Rectum (tissue), 1 donor: ENCODE measurements around a stretch of chr20.

DNA sequence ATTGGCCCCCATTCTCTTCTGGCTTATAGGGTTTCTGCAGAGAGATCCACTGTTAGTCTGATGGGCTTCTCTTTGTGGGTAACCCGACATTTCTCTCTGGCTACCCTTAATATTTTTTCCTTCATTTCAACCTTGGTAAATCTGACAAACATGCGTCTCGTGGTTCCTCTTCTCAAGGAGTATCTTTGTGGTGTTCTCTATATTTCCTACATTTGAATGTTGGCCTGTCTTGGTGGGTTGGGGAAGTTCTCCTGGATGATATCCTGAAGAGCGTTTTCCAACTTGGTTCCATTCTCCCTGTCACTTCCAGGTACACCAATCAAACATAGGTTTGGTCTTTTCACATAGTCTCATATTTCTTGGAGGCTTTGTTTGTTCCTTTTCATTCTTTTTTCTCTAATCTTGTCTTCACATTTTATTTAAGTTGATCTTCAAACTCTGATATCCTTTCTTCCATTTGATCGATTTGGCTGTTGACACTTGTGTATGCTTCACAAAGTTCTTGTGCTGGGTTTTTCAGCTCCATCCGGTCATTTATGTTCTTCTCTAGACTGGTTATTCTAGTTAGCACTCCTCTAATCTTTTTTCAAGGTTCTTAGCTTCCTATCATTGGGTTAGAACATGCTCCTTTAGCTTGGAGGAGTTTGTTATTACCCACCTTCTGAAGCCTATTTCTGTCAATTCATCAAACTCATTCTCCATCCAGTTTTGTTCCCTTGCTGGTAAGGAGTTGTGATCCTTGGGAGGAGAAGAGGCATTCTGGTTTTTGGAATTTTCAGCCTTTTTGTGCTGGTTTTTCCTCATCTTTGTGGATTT, 158.5 kb downstream of the ISM1 start:
- PRO-cap = no peak

DNA sequence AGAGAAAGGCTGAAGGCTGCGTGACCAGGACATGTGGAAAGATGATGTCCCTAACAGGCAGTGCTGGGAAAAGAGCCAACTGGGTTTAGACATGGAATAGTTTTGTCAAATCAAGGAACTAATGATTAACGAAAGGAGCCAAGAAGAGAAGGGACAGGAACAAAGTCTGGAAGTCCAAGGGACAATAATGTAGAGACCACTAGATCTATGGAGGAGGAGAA, 185.9 kb downstream of the TASP1 start:
- PRO-cap = no peak

DNA sequence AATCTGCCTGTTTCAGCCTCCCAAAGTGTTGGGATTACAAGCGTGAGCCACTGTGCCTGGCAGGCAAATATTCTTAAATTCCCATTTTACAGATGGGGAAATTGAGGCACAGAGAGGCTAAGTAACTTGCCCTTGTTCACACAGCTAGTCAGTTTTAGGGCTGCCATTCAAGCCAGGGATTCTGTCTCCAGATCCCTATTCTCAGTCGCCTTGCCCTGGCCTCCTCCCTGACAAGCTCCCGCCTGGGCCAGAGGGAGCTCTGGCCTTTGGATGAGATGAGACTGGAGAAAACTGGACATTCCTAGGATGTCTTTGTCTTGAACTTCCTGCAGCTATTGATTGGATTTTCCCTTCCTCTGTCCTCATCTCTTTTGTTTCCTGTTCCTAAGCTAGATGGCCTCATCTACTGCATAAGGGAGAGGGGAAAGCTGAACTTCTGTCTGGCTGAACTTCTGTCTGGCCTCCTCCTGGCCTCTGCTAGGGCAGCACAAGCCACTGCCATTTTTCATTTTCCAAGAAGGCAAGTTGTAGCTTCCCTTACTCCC, 90.6 kb downstream of the NDUFAF5 start:
- PRO-cap = no peak

- PRO-cap = bidirectional peak, plus-strand start at chr20:13996067, minus-strand start at chr20:13995930
Measured at GRCh38 chr20:13995830-13996458, 628 bp downstream of the MACROD2 start.

- PRO-cap = no peak
Measured at GRCh38 chr20:14467517-14468012, 130.2 kb upstream of the FLRT3 start.

GRCh38 chr20:14717241-14717918, 380.0 kb upstream of the FLRT3 start:
- PRO-cap = no peak

- PRO-cap = no peak
Measured at GRCh38 chr20:14919781-14920325, 582.4 kb upstream of the FLRT3 start.

DNA sequence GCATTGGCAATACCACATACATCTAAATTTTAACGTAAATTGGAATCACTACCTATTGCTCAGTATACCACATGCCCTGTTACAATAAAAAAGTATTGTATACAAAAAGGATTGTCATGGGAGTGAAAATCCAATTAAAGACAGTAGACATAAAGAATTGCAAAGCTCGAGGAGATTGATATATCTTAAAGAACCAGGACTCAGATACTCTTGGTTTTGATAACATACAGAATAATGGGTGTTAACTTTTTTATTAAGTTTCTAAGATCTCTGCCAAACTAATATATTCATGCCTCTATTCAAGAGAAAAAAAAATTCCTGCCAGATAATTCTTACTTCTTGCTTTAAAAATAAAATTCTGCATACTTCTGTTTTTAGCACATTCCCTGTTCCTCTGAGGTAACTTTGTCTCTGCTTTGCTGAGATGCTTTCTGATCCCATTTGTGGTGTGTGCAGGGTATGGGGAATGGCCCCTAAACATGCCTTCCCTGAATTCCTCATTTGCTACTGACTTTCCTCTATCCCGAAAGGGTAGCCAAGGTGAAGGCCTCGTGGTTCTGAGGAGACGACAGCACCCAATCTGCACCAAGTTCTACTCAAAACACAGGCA, 958.6 kb downstream of the KIF16B start:
- PRO-cap = no peak

GRCh38 chr20:15639583-15640135, 933.6 kb downstream of the KIF16B start:
- PRO-cap = no peak

DNA sequence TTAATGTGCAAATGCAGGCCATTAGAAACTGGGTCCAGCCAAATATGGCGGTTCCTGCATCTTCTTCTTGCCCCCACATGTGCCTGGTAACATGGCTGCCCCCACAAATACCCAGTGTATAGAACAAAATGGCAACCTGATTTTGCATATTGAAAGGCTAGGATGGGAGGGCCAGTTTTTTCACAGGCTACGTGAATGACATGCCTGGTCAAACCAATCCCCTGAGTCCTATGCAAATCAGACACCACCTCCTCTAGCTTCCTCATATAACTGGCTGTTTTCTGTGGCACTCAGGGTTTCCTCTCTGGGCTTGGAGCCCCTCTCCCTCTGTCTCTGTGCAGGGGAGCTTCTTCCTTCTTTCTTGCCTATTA, 372.1 kb downstream of the KIF16B start:
- PRO-cap = no peak

GRCh38 chr20:16575391-16575915, 2.2 kb upstream of the KIF16B start:
- PRO-cap = no peak

GRCh38 chr20:17046342-17046822, 180.5 kb upstream of the PCSK2 start:
- PRO-cap = unidirectional peak, plus-strand start at chr20:17046610

DNA sequence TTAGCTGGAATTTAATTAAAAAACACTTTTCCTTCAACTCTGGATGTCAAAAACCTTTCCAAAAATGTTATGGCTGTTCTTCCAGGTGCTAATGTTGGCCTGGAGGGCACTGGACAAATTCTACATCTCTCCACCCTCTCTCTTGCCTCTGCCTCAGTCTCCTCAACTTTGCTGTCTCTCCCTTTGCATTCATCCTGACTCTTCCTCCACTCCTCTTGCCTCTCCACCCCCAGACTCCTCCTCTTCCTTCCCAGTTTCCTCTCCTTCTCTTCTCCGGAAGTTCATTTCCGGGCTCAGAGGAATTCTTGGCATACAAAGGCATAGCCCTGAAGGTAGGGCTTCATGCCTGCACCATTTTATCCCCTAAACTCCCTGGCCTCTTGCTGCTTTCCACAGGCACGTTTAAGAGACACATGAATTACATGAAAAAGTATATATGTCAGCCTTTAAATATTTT, 10.7 kb downstream of the BFSP1 start:
- PRO-cap = no peak

GRCh38 chr20:17558271-17559004, 11.4 kb upstream of the DSTN start:
- PRO-cap = unidirectional peak, minus-strand start at chr20:17558420; bidirectional peak, plus-strand start at chr20:17558948, minus-strand start at chr20:17558817

DNA sequence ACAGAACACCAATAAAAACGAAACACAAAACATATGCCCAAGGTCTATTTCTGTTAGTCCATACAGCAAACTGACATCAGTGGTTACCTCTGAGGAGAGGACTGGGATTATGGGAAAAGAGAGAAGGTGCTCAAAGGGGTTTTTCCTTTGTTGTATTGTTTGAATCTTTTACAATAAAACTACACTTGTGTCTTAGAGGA, 4.4 kb upstream of the DSTN start:
- PRO-cap = unidirectional peak, plus-strand start at position 56 of the sequence

DNA sequence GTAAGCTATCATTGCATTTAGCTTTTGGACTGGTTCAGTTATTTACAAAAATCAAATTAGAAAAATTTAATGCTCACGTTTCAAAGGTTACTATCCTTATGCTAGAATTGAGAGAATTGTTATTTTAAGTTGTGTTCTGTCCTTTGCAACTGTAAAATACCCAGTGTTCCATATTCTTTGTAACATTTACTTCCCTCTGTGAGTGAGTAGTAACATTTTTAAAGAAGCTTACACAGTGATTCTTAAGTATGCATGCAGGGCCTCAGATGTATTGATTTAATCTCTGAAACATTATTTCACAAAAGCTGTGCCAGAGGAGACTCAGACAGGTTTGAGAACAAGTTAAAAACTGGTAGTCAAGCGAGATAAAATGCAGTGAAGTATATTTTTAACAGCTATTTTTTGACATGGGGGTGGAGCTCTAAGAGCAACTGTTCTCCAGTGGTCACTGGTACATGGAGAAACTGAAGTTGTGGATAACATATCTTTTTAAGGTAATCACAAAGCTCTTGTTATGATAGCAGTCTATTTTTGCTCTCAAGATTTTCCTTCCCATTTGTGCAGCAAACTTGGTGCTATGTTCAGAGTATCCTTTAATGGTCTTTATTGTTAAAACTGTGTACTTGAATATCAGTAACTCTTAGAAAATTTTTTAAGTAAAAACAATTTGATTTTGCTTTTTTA, 20.3 kb downstream of the DSTN start:
- PRO-cap = no peak

DNA sequence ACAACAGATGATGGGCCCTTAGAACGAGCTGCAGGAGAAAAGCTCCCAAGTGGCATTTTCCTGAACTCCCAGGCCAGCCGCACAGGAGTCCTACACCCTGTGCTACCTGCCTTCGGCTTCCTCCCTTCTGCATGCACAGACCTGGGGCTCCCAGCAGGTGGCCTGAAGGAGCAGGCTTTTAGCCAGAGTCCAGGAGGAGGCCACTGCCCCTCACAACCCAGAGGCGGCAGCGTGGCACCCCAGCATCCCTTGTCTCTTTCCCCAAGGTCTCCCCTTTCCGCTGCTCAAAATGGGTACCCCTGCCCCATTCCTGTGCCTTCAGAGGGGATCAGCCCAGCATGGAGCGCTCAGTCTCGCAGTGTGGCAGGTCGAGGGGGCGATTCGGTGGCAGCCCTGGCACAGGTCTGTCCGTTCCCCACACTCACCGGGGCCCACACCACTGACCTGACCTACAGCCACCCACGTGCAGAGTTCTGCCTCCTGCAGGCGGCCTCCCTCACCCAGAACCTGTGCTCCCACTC, 41.6 kb downstream of the DSTN start:
- PRO-cap = no peak

- PRO-cap = bidirectional peak, plus-strand start at chr20:17615089, minus-strand start at chr20:17614823
Measured at GRCh38 chr20:17614919-17615745, 45.3 kb downstream of the DSTN start.

DNA sequence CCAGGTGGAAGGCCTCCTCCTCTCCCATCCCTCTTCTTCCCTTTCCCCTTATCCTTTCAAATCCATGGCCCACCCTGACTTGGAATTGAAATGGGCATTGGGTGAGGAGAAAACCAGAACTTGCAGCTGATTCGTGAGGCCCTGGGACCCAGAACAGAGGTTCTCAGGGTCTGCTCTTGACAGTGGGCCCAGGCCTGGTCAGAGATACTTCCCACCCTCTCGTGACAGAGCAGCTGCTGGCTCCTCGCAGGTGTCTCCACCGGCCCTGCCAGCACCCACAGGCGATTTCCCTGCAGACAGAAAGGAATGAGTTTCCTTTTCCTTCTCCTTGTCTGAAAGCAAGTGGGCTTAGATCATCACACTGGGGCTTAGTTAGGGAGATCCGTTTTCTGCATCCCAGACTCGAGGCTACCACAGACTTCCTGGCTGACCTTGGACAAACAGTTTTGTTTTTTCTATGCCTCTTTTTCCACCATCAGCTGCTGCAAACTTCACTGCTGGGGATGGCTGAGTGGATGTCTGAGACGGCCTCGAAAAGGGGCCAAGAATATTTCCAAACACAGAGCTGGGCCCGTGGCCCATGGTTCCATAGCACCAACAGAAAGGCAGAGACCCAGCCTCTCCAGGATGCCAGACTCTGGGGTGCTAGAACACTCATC, 86.4 kb downstream of the BANF2 start:
- PRO-cap = no peak

DNA sequence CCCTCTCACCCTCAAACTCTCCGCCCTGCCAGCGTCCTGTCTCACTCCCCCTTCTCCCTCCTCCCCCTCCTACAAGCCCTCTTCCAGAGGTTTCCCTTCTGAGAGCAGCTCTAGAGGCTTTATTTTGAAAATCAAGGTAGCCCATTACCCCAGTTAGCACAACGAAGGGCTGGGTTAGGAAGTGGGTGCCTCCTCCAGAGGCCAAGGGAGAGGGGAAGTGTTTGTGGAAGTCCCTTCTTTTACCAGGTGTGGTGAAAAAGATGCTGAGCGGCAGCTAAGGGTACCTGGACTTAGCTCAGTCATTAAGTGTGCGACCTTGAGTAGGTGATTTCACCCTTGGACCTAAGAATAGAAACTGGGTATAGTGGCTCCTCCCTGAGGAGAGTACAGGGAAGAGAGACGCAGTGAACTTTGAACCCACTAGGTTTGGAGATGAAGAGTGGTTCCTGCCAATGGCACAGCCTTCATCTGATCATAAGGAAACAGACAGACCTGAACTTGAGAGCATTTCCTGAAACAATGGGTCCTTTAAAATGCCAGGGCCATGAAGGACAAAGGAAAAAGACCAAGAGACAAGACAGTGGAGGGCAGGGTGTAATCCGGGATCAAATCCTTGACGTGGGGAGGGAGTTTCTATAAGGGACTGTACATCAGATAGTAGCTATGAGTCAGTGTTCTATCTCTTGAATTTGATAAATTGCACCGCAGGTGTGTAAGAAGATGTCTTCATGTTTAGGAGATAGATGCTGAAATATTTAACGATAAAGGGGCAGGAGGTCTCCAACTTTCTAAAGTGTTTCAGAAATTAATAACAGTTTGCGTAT, 124.0 kb downstream of the BANF2 start:
- PRO-cap = bidirectional peak, plus-strand start at position 423 of the sequence, minus-strand start at position 292 of the sequence